Glomerular endothelial cell (primary cell): ENCODE measurements around a stretch of chr20.

- RAMPAGE, long total RNA: no peak
Observed at GRCh38 chr20:4820698-4821218, 2.6 kb downstream of the RASSF2 start.

DNA sequence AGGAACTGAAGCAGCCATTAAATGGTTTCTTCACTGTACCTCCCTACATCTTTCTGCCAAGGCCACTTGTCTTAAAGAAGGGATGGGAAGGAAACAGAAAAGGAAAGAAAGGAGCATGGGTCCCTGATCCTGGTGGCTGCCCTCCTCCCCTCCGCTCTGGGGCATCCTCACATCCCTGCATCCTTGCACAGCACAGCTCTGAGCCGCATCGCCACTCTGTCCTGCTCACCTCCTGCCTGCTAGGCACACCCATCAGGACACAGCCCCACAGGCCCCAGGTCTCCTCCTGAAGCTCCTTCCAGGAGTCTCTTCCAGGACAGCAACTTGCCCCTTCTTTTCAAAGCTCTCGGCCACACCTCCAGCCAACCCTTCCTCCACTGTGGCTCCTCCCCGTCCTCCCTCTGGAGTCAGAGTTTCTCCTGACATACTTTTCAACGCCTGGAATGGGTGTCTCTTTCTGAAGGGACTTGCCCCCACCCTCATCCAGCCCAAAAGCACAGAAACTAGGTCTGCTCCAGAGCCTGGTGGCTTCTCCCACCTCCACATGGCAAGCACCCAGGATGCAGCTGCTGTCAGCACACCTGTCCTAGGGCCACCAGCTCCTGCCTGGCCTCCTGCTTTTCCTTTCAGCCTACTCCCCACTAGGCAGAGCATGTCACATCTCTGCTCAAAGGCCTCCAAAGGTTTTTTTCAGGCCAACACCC lies 77.3 kb downstream of the SLC23A2 start:
- RAMPAGE, long total RNA: no peak

DNA sequence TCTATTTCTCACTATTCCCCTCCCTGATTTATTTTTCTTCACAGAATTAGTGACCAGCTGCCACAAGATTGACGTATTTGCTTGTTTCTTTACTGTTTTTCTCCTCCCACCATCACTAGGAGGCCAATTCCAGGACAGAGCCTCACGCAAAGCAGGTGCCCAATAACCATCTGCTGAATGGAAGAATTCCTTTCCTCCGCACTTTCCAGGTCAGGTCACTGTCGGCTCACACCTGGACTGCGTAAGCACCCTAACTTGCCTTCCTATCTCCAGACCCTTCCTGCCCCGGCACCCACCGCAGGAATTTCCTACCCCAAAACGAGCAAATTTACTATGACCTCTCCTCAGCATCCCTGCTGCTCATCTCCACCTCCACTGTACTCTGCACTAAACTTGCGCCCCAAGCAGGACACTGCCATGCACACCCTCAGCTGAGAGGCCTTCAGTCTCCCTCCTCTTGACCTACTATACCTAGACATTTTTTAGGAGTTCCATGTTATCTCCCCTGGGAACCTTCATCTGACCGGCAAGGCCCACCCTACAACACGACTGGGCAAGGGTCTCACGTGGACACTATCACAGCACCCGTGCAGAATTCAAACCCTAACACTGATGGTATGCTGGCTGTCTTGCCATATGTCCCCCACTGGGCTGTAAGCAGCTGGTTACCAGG lies 75.8 kb downstream of the SLC23A2 start:
- RAMPAGE, long total RNA: no peak

DNA sequence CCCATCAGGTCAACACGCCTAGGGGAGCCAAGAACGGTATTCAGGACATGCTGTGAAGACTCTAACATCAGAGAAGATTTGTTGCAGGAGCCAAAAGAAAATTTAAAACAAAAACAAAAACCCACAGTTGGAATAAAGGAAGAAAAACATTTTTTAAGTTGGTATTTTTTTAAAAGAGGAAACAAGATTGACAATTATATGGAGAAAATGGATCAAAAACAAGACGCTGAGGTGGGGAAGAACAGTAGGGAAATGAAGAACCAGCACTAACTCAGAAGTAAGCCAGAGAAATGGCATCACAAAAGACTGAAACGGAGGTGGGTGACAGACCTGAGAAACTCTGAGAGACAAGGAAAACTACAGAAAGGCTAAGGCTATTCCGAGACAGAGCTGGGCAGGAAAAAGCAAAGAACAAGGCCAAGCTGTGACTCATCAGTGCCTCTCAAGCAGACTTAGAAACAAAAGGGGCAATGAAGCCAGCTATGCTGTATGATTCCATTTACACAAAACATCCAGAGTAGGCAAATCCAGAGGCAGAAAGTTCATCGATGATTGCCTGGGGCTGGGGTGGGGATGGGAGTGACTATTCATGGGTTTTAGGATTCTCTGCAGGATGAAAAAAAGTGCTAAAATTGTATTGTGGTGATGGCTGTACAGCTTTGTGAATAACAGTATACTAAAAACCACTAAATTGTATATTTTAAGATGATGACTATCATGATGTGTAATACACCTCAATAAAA lies 50.1 kb downstream of the SLC23A2 start:
- RAMPAGE, long total RNA: no peak

DNA sequence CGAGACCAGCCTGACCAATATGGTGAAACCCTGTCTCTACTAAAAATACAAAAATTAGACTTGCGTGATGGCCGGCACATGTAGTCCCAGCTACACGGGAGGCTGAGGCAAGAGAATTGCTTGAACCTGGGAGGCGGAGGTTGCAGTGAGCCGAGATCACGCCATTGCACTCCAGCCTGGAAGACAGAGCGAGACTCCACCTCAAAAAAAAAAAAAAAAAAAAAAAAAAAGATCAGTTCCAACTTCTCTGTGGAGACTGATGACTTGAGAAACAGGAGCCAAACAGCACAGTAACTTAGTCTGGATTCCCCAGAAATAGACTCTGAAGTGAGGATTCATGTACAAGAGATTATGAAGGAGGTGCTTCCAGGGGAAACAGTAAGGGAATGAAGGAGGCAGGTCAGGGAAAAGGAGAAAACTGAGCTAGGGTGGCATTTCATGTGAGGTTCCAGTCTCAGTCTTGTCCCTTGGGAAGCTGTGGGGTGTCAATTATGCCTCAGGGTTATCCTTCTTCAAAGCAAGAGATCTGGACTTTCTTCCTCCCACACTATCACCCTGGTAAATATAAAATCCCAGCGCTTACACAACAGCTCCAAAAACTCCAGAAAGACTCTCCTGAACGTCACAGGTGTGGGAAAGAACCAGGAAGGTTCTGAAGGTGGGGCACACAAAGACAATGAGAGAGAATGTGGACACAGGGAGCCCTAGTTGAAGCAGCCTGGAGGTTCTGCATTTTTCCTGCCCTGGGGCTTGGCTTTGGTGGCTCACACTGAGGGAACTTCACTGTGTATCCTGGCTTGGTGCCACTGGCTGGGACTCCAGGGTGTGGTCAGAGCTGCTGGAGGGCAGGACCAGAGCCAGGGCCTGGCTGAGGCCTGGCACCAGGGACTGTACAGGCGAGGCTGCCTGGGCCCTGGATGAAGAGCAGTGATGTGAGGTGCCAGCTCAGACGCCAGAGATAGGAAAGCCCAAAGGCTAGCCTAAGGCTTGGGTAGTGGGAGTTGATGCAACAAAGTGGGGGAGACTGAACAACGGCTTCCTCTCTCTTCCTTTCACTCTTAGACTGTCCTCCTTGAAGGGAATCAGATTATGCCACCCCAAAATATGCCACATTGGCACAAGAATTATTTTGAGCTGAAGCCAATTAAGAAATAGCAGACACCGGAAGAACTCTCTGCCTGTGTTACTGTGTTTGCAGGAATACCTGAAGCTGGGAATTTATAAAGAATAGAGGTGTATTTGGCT lies 39.8 kb downstream of the TMEM230 start:
- RAMPAGE, long total RNA: no peak

DNA sequence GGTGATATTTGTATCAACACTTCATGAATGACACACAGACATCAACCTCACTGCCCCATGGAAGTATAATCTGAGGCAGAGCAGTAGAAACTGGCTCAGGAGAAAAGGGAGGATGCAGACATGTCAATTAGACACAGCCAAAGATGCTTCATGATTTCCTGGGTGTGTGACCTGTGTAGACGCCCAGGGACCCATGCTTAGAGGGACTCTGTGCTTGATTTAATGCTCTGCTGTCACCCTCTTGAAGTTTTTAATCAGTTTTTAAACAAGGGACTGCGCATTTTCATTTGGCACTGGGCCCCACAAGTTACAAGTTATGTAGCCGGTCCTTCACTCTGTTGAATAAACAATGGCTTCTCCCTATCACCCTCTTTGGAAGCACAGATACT lies 34.9 kb downstream of the TMEM230 start:
- RAMPAGE, long total RNA: no peak

GRCh38 chr20:5127411-5128191 lies 793 bp downstream of the CDS2 start:
- RAMPAGE, long total RNA: no peak

DNA sequence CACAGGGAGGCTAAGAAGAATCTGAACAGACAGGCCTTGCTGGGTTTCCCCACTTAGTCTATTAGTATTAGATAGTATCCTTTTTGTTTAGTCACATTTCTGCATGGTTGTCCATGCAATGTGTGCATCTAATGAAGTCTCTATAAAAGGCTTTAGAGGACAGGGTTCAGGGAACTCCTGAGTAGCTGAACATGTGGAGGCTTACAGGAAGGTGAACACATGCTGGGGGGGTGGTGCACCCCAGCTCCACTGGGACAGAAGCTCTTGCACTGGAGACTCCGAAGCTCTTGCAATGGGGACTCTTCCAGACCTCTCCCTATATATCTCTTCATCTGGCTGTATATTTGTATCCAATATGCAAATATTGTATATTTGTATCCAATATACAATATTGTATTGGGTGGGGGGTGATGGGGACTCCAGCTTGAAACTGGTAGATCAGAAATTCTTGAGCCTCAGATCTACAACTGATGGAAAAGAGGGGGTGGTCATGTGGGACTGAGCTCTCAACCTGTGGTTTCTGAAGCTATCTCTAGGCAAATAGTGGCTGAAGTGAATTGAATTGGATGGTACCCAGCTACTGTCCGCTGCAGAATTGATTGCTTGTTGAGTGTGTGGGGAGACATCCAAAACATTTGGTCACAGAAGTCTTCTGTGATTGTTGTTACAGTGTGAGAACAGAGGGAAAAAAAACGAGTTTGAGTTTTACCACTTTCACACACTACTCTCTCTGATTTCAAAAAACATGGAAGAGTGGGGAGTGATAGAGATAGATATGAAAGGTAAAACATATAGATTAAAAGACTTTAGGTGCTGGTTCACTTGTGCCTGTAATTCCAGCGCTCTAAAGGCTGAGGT lies 14.6 kb downstream of the CDS2 start:
- RAMPAGE, long total RNA: no peak

DNA sequence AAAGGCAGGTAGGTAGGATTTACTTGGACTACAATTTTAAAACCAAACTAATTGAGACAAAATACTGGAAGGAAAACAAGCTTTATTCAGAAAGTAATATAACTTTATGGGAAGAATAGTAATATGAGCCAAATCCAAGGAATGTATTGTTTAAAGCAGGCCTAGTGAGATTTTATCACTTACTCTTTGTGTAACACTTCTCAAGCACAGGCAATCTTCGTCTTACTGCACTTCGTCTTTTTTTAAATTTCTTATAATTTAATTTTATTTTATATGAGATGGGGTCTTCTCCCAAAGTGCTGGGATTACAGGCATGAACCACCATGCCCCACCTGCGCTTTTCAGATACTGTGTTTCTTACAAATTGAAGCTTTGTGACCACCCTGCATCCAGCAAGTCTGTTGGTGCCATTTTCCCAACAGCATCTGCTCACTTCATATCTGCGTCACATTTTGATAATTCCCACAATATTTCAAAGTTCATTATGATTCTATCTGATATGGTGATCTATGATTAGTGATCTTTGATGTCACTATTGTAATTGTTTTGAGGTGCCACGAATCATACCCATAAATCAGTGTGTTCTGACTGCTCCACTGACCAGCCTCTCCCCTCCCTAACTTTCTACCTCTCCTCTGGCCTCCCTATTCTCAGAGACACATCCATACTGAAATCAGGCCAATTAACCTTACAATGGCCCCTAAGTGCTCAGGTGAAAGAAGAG lies 57.9 kb downstream of the GPCPD1 start:
- RAMPAGE, long total RNA: no peak

DNA sequence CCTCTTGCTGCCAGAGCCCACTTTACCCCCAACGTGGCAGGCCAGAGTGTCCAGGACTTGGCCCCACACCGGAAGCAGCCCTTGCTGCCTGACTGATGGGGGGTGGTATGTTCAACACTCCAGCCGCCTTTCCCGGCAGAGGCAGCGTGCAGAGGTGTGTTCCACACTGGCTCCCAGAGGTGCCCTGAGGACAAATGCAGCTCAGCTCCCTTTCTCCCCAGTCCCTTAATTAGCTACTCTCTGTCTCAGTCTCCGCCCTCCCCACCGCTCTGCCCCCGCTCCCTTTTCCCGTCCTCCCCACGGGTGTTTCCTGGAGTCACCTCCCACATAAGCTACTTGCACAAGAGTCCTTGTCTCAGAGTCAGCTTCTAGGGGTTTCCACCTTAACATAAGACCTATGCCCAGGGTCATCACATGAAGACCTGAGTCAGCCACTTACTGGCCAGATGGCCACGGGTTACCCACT lies 61.7 kb upstream of the SHLD1 start:
- RAMPAGE, long total RNA: no peak

DNA sequence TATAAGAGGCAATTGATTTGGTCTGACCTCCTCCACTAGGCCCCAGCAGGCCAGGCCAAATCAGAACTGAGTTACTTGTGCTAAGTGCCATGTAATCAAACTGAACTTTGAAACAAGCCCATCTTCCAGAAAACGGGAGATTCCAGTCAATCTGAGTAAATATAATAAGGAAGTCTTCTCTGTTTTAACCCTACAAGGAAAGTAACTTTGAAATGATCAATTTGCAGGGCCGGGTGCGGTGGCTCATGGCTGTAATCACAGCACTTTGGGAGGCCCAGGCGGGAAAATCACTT lies 2.0 kb upstream of the SHLD1 start:
- RAMPAGE, long total RNA: no peak

GRCh38 chr20:5780869-5781267 lies 30.7 kb downstream of the SHLD1 start:
- RAMPAGE, long total RNA: no peak

GRCh38 chr20:5997006-5997678 lies 8.8 kb upstream of the CRLS1 start:
- RAMPAGE, long total RNA: no peak

GRCh38 chr20:6039326-6040159 lies 14.3 kb downstream of the LRRN4 start:
- RAMPAGE, long total RNA: no peak

DNA sequence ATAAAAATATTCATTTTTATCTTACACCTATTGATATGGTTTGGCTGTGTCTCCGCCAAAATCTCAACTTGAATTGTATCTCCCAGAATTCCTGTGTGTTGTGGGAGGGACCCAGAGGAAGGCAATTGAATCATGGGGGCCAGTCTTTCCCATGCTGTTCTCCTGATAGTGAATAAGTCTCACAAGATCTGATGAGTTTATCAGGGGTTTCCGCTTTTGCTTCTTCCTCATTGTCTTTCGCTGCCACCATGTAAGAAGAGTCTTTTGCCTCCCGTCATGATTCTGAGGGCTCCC lies 753 bp upstream of the LRRN4 start:
- RAMPAGE, long total RNA: no peak

GRCh38 chr20:6093900-6094438 lies 28.9 kb downstream of the FERMT1 start:
- RAMPAGE, long total RNA: no peak

DNA sequence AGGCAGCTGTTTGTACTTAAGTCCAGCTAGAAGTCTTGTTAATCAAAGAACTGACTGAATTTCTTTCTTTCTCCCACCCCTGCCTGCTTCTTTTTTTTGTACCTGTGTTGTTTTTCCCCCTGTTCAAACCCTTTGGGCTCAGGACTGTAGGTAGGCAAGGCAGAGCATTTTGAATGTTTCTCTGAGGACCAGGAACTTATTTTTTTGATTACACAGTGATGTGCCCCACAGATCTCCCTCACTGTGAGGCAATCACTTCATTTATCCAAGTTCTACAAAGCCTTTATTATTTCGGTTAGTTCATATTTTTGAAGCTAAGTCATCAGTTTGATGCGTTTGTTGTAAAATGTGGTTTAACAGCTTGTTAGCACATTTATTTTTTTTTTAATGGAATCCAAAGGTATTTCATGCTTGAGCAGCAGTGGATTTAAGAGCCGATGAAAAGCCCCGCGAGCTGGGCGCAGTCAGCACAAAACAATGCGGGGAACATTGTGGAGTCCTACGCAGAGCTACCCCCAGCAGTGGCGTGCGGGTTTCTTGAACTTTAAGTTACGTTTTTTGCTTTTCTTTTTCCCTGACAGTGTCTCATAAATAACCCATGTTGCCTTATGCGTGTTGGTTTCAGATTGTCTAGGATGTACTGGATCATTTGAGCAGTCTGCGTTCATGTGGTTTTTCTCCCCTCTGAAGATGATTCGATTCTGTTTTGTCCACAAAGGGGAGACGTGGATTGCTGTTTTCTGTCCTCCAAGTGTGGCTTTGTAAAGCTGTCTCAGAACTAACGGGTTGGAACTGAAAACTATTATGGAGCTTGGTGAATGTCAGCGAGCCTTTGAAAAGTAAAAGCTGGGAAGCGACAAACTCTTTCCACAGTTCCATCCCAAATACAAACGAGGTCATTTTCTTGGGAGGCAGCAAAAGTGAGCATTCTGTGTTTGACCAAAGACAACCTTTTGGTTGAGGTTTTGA lies 233.6 kb upstream of the BMP2 start:
- RAMPAGE, long total RNA: no peak

- RAMPAGE, long total RNA: no peak
Observed at GRCh38 chr20:6707961-6708481, 59.5 kb upstream of the BMP2 start.

DNA sequence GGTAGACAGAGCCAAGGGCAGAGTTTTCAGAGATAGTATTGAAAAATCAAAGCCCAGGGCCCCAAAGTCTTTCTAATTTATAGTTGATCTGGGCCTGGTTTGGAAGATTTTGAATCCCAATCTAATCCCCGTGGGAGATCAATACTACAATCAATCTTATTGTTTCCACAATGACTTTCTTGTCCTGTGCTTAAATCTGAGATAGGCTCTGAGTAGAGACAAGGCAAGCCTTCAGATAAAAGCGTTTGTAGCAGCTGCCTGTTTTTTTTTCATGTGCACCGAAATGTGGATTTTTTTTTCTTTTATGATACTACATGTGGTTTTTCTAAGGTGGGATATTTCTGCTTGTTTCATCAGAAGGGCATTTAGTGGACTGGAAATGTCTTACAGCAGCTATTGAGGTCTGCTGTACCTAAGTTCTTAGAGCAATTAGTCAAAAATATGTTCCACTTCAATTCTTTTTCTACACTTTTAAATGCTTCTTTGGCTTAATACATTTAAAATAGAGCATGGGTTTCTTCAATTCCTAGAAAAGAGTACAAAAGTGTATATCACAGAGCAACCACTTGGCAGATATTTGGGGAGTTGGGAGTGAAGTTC lies 3.5 kb downstream of the BMP2 start:
- RAMPAGE, long total RNA: no peak

- RAMPAGE, long total RNA: no peak
Observed at GRCh38 chr20:7257832-7258458, 490.5 kb downstream of the BMP2 start.